Hair follicular keratinocyte (primary cell): ENCODE results near the genes RLN2 and ERMP1.

GRCh38 chr9:3721864-3722210 is 196.0 kb upstream of the RFX3 start:
- RAMPAGE, long total RNA = no peak

GRCh38 chr9:3980814-3981291 is 319.0 kb downstream of the GLIS3 start:
- RAMPAGE, long total RNA = no peak

DNA sequence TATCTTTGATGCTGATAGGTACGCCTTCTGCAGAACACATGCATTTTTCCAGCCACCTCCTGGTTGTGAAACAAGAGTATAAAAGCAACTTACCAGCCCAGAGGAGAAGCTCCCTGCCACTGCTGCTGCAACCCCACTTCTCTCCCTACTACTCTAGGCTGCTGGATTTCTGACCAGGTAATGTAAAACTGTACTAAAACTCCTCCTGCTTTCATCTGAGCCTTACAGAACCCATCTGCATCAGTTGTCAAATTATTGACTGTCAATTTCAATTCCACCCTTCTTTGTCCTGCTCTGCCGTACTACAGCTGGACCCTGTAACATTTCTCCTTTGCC is 233.5 kb downstream of the GLIS3 start:
- RAMPAGE, long total RNA = no peak

- RAMPAGE, long total RNA = no peak
Observed at GRCh38 chr9:4093384-4093825, 206.5 kb downstream of the GLIS3 start.

- RAMPAGE, long total RNA = no peak
Observed at GRCh38 chr9:4104181-4104982, 195.5 kb downstream of the GLIS3 start.

DNA sequence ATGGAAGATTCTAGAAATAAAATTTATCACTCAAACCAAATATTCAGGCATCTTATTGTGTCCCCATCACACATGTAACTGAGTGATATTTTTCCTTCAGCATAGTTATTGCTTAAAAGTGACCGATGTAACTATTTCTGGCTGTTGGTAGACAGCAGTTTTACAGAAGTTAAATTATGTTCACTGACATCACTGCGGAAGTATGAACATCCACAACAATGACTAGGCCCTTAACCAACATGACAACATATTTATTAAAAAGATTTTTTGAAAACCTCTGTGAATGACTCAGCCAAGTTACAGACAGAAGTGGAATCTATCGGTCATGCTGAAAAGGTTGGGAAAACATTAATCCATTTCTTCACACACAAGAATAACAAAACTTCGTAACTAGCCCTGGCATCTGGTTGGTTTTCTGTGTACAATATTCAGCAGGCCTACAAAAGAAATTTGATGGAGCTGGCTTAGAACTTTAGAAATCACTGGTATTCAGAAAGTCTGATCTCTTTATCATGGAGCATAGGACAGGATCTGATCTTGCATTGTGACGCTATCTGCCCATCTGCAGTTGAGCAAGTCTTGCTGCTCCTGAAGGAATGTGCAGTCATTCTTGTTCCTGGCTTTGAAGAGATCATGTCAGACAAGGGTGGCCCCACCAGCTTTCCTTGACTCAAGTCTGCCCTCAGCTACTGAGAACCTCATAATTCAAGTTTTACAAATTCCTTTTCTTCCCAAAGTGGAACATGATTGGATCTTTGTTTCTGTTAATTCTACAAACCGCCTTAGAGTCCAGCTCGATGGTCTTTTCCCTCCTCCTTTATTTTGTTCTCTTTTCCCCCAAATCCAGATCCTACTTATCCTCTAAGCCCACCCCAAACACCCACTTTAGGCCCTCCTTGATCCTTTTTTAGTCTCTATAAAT is 6.4 kb downstream of the GLIS3 start:
- RAMPAGE, long total RNA = no peak

GRCh38 chr9:4305009-4305723 is 5.3 kb upstream of the GLIS3 start:
- RAMPAGE, long total RNA = no peak

GRCh38 chr9:4495595-4495979 is 5.3 kb downstream of the SLC1A1 start:
- RAMPAGE, long total RNA = no peak

GRCh38 chr9:4504137-4504648 is 13.9 kb downstream of the SLC1A1 start:
- RAMPAGE, long total RNA = no peak

- RAMPAGE, long total RNA = no peak
Observed at GRCh38 chr9:4554089-4554488, 63.8 kb downstream of the SLC1A1 start.

GRCh38 chr9:4731415-4732275 is 9.4 kb downstream of the AK3 start:
- RAMPAGE, long total RNA = no peak

GRCh38 chr9:4733416-4734307 is 7.3 kb downstream of the AK3 start:
- RAMPAGE, long total RNA = no peak

GRCh38 chr9:4829677-4830214 is 37.0 kb downstream of the RCL1 start:
- RAMPAGE, long total RNA = no peak

GRCh38 chr9:4853527-4854423 is 61.0 kb downstream of the RCL1 start:
- RAMPAGE, long total RNA = no peak

DNA sequence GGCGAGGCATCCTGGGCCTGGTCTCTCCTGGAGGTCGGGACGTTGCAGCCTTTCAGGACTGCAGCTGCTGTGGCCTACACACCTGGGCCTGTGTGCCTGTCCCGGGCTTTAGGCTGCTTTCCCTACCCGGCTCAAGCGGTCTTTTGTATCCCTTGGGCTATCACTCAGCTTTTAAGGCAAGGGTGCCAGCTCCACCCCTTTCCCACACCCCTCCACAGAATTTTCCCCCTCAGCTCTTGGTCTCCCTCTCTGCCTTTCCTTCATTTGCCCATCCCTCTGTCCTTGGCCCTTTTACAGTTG is at the start of gene RLN2:
Gene RLN2, minus strand, starts transcription at position 146 of the 300 bp plus-strand sequence.
- RAMPAGE, long total RNA = no peak

DNA sequence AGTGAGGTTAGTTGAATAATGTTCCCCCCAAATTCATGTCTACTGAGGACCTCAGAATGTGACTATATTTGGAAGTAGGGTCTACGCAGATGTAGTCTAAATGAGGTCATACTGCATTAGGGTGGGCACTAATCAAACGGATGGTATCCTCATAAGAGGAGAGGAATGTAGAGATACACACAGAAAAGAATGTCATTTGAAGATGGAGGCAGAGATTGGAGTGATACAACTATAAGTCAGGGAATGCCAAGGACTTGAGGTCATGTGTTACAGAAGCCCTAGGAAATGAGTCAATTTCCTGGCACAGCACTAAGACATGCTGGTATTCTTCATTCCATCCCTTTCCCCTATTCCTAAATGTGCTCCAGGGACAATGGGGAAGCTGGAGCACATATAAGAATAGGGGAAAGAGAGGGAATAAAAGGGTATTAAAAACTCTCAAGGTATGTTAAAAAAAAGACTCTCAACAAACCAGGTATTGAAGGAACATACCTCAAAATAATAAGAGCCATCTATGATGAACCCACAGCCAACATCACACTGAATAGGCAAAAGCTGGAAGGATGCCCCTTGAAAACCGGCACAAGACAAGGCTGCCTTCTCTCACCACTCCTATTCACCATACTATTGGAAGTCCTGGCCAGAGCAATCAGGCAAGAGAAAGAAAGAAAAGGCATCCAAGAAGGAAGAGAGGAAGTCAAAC is 622 bp upstream of the PDCD1LG2 start:
- RAMPAGE, long total RNA = no peak

- RAMPAGE, long total RNA = no peak
Observed at GRCh38 chr9:5629996-5630267, 1.0 kb downstream of the RIC1 start.

DNA sequence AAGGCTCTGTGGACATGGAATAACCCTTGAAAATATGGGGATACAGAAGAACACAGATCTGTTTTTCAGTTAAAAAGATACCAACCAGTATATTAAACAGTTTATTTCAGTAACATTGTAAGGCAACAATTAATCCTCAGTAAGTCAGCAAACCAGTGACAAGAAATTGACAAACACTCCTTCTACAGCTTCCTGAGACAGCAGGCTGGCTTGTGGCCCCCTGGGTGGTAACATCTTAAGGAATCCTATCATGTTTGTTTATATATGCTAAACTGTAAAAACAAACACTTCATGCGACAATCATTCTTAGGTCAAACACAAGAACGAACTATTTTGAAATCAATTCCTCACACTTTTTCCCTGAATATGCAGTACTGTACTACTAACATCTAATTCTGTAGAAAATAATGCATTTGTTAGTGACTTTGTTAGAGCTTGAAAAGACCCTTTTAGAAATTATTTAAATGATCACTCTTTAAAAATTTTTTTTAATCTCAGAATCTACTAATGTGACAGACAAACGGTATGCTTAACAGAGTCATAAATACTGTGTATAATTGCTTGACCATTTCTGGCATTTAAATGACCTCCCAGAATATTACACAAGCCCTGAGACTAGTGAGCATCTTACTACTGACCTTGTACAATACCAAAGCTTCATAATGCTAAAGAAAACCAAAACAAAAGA is 48.3 kb downstream of the ERMP1 start:
- RAMPAGE, long total RNA = no peak

DNA sequence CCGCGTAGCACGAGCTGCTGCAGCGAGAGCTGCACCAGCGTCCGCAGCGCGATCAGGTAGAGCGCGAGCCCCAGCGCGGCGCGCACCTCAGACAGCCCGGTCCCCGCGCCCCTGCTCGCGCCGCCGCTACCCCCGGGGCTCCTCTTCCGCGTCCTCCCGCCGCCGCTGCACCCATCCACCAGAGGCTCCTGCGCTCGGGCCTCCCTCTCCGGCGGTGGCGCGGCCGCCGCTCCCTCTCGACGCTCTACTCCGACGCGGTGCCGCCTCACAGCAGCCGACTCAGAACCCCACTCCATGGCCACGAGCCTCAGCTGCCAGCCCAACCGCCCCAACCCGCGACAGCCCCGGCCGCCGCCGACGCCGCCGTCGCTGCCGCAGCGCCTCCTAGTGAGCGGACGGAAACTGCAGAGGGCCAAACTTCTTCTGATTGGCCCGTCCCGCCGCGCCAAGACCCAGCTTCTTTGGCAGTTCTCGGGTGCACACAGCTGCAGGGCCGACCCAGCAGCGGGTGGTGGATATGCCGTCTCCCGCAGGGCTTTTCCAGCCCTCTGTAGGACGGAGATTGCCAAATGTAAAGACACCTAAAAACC is at the start of gene ERMP1:
Gene ERMP1, minus strand, starts transcription at position 386 of the 590 bp plus-strand sequence.
- RAMPAGE, long total RNA = no peak

- RAMPAGE, long total RNA = no peak
Observed at GRCh38 chr9:5839355-5839738, 6.4 kb upstream of the ERMP1 start.